Lung (tissue), 4 donors: ENCODE data around the genes PTPRF and KLF17.

DNA sequence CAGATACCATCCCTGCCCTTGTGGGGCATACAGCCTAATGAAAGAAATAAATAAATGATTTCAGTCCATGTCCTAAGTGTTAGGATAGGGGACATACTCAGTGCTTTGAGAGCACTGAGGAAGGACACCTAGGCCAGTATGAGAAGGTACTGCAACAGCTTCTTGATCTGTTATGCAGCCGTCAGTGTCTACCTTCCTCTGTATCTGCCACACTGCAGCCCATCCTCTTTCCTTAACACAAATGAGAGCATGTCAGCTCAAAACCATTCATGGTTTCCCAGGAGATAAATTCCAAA, 1.5 kb downstream of the ZMYND12 start:
- PRO-cap = no peak
- RAMPAGE, long total RNA = no peak
- RRBS = no CpG with 5 or more reads among the region's 1 CpG

- PRO-cap = no peak
- RAMPAGE, long total RNA = no peak
- RRBS = no CpG with 5 or more reads among the region's 19 CpGs
Measured at GRCh38 chr1:42680812-42681610, 1.2 kb upstream of the YBX1 start.

- PRO-cap = no peak
- RAMPAGE, long total RNA = no peak
- RRBS = 89% methylated on average over 11 of the region's 23 CpGs
Measured at GRCh38 chr1:42830494-42831239, 13.5 kb upstream of the SVBP start.

GRCh38 chr1:42931766-42932663, 26.7 kb downstream of the SLC2A1 start:
- PRO-cap = no peak
- RAMPAGE, long total RNA = no peak
- RRBS = no CpG with 5 or more reads among the region's 15 CpGs

DNA sequence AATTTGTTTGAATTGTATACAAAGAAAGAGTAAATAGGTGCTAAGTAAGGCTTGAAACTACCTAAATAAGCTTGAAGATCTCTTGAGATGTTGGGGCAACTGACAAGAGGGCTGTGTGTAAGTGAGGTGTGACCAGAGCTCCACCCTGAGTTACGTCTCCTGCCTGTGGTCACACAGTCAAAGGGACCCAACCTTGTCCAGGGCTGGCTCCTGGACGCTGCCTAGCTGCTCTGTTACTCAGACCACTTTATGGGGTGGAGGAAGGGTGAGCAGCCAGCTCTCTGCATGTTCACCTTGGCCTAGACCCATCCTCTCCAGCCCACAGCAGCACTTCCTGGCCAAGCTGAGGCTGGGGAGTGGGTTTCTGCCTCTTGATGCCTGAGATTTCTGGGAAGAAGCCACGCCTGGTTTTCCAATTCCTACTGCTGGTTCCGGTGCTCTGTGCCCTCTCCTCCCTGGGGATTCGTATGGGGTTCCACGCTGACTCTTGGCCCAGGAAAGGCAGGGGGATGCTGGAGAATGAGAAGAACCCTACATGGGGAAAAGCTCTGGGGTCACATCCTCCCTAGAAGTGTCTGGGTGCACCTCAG, 24.5 kb downstream of the SLC2A1 start:
- PRO-cap = no peak
- RAMPAGE, long total RNA = no peak
- RRBS = no CpG with 5 or more reads among the region's 6 CpGs

DNA sequence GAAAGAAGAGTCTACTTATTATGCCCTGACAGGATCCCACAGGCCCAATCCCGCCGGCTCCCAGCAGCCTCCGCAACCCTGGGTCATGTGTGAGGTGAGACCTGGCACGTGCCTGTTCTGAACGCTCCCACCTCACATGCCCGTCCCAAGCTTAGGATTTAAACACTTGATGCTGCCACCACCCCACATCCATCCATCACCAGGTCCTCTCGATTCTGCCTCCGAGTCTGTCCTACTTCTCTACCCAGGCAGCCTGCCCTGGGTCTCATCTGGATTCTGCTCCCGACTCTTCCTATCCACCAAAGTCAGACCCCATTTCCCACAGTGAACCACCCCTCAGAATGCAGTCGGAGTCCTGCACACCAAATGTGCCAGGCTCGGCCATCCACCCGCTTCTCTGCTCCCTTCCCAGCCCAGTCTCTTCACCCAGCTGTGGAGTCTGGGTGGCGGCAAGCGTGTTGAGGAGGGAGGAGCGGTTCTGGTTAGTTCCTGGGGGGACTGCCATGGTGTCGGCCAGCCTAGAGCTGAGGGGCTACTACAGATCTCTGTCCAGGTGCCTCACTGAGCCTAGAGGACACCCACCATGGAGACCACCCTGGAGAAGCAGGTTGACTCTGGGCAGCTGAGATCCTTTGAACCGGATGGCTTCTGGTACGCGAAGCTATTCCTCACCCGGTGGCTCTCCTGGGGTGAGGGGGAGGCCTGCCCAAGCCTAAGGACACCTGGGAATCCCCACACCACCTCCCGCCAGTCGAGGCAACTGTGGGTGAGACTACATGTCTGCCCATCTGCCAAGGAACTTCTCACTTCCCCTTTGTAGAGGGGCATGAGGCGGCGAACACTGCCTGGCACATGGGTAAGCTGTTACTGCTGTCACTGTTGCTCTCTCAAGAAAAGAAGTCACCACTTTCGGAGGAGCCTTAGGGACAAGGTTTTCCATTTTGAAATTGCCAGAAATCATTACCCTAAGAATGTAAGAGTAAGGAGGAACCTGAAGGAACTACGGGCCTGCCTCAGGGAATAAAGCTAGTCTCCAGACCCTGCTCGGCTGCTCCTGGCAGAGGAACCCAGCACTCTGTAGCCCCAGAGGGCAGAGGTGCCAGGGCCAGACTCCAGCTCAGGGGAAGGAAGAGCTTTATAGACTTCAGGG, 23.7 kb downstream of the SLC2A1 start:
- PRO-cap = no peak
- RAMPAGE, long total RNA = no peak
- RRBS = no CpG with 5 or more reads among the region's 27 CpGs

GRCh38 chr1:42937764-42938725, 20.6 kb downstream of the SLC2A1 start:
- PRO-cap = no peak
- RAMPAGE, long total RNA = no peak
- RRBS = no CpG with 5 or more reads among the region's 8 CpGs

DNA sequence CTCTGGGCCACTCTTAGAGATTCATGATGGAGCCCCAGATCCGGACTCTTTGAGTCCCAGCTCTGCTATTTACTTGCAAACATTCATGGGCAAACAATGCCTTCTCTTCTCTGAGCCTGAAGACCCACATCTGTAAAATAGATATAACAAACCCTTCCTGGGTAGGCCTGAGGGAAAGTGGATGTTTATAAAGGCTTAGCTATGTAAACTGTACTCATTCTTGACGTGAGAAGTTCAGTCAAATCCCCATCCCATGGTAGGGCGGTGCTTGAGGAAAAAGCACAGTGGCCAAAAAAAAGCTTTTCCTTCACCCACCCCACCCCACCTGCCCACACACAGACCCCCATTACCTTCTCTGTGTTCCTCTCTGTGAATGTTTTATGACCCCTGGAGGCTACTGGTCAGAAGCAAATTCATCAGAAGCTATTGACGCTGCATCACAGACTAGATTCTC, 3.1 kb upstream of the SLC2A1 start:
- PRO-cap = no peak
- RAMPAGE, long total RNA = no peak
- RRBS = no CpG with 5 or more reads among the region's 4 CpGs

GRCh38 chr1:43056791-43057434, 90.8 kb upstream of the CFAP144 start:
- PRO-cap = no peak
- RAMPAGE, long total RNA = no peak
- RRBS = no CpG with 5 or more reads among the region's 6 CpGs

DNA sequence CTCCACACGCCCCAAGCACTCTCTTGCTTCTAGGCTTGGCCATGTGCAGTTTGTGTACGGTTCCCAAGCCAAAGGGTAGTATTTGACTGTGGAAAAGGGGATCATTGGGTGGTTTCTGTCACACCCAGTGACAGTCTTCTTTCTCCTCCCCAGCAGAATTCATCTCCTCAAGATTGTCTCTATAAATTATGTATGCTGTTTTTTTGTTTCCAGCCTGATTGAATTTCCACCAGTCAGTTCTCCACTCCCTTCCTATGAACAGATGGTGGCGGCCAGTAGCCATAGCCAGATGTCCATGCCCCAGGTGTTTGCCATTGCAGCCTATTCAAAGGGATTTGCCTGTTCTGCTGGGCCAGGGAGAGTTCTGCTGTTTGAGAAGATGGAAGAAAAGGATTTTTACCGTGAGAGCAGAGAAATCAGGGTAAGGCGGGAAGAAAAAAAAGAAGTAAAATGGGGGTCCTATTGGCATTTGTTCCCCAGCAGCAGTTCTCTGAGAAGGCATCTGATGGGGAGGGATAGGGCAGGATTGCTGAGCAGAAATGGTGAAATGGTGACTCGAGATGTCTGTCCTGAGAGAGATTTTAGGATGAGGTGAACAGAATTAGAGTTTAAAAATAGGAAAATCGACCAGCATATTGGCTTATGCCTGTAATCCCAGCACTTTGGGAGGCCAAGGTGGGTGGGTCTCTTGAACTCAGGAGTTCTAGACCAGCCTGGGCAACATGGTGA, 13.0 kb downstream of the CFAP57 start:
- PRO-cap = no peak
- RAMPAGE, long total RNA = no peak
- RRBS = no CpG with 5 or more reads among the region's 7 CpGs

DNA sequence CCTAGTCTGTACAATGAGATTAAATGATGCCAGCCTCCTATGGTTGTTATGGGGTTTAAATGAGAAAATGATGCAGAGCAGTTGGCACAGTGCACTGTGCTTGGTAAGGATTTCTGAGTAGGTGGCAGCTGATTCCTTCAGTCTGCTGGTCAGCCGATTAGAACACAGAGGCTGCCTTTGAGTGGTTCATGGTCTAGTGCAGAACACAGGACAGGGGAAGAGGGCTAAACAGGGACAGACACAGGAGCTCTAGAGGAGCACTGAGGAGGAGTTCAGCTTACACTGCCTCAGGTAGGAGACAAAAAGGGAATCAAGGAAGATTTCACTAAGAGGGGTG, 1.4 kb downstream of the TIE1 start:
- PRO-cap = no peak
- RAMPAGE, long total RNA = no peak
- RRBS = no CpG with 5 or more reads among the region's 1 CpG

- PRO-cap = no peak
- RAMPAGE, long total RNA = no peak
- RRBS = 2% methylated on average over 4 of the region's 47 CpGs
Measured at GRCh38 chr1:43452557-43453720, 792 bp downstream of the HYI start.

DNA sequence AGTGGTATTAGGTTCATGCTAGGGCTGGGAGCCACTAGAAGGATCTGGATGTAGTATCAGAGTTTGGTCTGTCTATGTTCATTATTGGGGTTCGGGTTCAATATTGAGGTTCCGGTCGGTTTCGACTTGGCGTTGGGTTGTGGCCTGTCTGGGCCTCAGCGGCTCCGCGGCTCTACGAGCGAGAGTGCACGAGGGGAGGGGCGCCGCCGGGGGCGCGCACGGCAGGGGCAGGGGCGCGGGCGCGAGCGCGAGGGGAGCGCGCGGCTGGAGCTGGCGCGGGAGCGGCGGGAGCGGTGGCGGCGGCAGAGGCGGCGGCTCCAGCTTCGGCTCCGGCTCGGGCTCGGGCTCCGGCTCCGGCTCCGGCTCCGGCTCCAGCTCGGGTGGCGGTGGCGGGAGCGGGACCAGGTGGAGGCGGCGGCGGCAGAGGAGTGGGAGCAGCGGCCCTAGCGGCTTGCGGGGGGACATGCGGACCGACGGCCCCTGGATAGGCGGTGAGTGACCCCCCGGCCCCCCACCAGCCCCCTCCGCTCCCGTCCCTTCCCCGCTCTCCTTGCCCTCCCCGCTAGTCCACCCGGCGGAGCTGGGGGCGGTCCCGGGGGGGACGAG, at the start of gene PTPRF:
TSS of gene PTPRF (plus strand) at position 284 of the 606 bp plus-strand sequence.
- PRO-cap = unidirectional peak, plus-strand start at position 276 of the sequence
- RAMPAGE, long total RNA = no peak
- RRBS = 2% methylated on average over 25 of the region's 67 CpGs

- PRO-cap = no peak
- RAMPAGE, long total RNA = no peak
- RRBS = no CpG with 5 or more reads among the region's 13 CpGs
Measured at GRCh38 chr1:43532020-43532676, 1.5 kb downstream of the PTPRF start.

- PRO-cap = no peak
- RAMPAGE, long total RNA = no peak
- RRBS = no CpG with 5 or more reads among the region's 8 CpGs
Measured at GRCh38 chr1:43536186-43536868, 5.6 kb downstream of the PTPRF start.

DNA sequence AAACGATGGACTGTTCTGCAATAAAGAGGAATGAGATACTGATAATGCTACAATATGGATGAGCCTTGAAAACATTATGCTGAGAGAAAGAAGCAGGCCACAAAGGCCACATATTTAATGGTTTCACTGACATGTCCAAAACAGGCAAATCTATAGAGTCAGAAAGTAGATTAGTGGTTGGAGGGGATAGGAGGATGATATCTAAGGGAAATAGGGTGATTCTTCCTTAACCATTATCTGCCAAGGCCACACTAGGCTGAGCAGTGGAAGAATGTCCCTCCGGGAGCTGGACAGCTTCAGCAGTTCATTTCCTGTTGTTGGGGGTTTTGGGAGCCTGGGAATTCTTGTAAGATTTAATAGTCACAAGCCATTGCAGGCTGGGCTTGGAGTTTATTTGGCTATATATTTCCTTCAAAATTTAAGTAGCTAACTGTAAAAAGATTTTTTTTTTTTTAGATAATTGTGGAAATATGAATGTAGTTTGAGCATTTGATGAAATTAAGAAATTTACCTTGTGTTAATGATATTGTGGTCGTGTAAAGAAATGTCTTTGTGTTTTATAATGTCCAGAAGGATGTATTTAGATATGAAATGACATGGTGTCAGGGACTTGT, 53.6 kb downstream of the ST3GAL3 start:
- PRO-cap = no peak
- RAMPAGE, long total RNA = no peak
- RRBS = no CpG with 5 or more reads among the region's 3 CpGs

- PRO-cap = no peak
- RAMPAGE, long total RNA = no peak
- RRBS = no CpG with 5 or more reads among the region's 9 CpGs
Measured at GRCh38 chr1:43936961-43937613, 3.5 kb downstream of the ARTN start.

GRCh38 chr1:43993642-43994251, 2.3 kb downstream of the CCDC24 start:
- PRO-cap = no peak
- RAMPAGE, long total RNA = no peak
- RRBS = no CpG with 5 or more reads among the region's 10 CpGs

- PRO-cap = no peak
- RAMPAGE, long total RNA = no peak
- RRBS = 77% methylated on average over 9 of the region's 25 CpGs
Measured at GRCh38 chr1:43997140-43997956, 5.9 kb downstream of the CCDC24 start.

GRCh38 chr1:44118559-44119367, at the start of gene KLF17:
Gene KLF17, plus strand, starts transcription at chr1:44118821.
- PRO-cap = no peak
- RAMPAGE, long total RNA = no peak
- RRBS = 90% methylated on average over 4 of the region's 37 CpGs